Sciatic nerve (tissue), 1 donor: ENCODE measurements around the genes CSHL1 and GNA13.

DNA sequence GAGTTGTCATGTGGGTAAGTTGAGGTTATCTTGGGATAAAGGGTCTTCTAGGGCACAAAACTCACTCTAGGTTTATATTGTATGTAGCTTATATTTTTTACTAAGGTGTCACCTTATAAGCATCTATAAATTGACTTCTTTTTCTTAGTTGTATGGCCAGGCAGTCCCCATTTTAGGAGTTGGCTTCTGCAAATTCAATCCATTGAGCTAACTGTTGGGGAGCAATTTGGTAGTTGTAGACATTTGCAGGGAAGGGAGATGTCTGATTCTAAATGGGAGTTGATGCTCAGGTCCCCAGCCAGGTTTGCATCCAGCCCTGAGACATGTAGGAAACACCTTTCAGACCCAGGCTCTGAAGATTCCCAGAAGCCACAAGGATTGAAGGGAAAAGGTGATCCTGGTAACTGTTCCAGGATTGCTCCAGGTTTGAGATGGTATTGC is 8.6 kb upstream of the PSMC5 start:
- PRO-cap = no peak

- PRO-cap = no peak
Measured at GRCh38 chr17:63830517-63831201, 3.2 kb upstream of the FTSJ3 start.

GRCh38 chr17:63840376-63841018 is 2.0 kb downstream of the SMARCD2 start:
- PRO-cap = no peak

GRCh38 chr17:63911069-63911513 is at the start of gene CSHL1:
Gene CSHL1 (minus strand): TSS chr17:63911258.
- PRO-cap = no peak

GRCh38 chr17:63988495-63988982 is 9.6 kb upstream of the PRR29 start:
- PRO-cap = no peak

DNA sequence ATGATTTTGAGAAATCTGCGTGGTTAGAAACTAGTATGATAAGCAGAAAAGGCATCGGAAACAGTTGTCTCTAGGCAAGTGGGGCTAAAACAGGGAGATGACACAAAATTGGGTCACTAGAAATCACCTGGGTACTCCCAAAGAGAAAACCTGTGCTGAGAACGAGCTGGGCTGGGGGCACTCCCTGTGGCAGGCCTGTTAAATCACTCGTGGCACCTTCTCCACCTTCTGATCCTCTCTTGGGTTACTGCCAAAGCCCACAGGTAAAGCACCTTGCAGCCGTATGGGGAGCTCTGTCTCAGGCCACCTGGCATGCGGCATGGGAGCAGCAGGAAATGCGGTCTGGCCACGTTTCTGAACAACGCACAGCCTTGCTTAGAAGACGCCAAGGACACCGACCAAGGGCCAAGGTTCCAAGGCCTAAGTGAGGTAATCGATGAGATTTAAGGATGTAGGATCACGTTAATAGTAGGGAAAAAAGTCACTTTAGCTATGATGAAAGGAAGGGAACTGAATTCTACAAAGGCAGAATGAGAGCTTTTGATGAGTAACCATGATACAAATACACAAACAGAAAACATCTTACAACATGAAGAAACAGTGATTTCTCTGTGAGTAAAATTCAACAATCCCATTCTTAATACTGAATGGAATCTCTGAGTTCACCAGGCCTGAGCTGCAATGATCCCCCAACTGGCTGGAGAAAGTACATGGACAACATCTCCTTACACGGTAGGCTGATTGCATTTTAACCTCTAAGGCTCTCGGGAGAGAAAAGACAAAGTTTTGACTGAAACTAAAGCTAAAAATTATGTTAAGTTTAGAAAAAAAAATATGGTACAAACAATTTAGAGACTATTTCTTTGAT is 21.7 kb upstream of the ICAM2 start:
- PRO-cap = no peak

- PRO-cap = no peak
Measured at GRCh38 chr17:64060288-64060724, 39.9 kb upstream of the ICAM2 start.

GRCh38 chr17:64147188-64147909 is 17.4 kb upstream of the ERN1 start:
- PRO-cap = no peak

DNA sequence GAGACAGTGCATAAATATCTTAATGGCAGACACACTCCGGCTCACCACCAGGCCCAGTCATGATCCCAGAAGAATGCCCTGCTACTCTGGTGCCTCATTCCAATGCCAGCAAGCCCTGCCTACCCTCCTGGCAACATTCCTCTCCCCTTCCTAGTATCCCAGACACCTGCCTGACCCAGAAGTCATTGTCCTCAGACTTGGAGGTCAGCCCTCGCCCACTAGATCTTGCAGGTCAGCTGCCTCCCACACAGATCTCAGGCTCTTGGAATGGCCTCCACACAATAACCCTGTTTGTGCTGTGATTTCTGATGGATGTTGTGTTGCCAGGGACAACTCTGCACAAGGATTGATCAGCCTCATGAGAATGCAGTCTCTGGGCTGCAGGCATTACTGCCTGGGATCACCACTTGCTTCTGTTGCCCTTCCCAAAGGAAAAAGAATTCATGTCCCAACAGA is 1.9 kb upstream of the TEX2 start:
- PRO-cap = no peak

GRCh38 chr17:64340653-64341028 is 50.0 kb downstream of the PECAM1 start:
- PRO-cap = unidirectional peak, plus-strand start at chr17:64340802

DNA sequence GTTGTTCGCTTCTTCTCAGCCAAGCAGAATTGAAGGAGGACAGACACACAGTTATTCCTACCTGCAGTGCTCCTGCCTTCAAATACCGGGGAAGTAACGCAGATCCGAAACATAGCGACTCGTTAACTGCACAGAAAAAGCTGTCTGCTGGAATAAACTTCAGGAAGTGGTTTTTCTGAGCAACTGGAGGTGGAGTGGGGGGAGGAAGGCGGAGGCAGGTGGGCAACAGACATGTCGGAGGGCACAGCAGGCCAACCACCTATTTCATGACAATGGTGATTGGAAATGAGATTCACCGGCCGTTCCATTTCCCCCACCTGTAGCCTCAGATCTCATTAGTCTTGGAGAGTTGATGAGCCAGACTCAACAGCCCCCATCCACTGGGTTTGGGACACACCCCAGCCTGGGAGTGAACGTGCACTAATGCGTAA is 7.6 kb upstream of the PECAM1 start:
- PRO-cap = no peak

GRCh38 chr17:64507118-64507257 is 211 bp downstream of the CEP95 start:
- PRO-cap = no peak

DNA sequence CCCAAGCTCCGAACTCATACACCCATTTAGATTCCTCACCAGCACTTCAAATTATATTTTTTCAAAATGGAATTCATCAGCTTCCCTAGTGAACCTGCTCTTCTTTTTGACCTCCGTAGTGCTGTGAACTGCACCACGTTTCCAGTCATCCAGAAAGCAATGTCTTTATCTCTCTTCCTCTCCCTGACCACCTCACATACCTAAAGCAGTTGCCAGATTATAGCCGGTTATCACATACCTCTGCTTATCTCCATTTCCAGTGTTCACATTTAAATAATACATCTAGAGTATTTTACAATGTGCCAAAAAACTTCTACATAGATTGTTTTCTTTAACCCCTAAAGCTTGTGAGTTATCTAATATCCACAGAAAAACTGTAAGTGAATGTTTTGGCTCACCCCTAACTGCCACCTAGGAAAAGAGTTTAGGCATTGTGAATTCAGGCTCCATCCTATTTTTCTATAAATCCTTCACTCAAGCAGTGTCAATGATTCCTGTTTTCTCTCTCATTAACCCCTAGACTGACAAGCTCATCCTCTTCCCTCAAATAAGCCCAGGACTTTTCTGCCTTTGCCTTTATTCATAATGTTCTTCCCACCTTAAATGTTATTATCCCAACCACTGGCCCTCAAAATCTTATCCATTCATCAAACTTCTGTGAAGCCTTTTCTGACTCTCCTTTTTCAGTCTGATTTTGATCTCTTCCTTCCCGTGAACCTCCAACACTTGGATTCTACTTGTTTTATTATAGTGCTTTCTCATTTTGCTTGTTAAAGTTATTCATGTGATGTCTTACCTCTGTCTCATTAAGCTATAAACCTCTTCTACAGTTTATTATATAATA is 41.9 kb downstream of the SMURF2 start:
- PRO-cap = no peak

DNA sequence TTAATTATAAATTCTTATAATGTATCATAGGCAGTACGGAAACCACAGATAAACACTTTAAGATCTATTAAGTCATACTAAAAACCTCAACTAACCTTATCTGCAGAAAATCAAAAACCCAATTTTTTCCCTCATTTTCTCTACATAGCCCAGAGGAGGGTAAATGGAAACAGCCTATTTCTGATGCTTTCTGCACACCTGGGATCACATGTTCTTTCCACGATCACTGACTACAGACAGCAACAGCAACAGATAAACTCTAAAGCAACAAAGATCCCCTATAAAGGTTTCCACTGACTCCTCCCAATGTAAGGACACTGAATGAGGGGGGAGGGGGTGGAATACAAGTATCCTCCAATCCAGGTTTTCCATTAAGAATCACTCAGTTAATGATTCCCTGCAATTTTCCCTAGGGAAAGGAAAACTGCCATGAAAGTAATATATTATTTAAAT is 2.0 kb downstream of the SMURF2 start:
- PRO-cap = unidirectional peak, minus-strand start at position 254 of the sequence

DNA sequence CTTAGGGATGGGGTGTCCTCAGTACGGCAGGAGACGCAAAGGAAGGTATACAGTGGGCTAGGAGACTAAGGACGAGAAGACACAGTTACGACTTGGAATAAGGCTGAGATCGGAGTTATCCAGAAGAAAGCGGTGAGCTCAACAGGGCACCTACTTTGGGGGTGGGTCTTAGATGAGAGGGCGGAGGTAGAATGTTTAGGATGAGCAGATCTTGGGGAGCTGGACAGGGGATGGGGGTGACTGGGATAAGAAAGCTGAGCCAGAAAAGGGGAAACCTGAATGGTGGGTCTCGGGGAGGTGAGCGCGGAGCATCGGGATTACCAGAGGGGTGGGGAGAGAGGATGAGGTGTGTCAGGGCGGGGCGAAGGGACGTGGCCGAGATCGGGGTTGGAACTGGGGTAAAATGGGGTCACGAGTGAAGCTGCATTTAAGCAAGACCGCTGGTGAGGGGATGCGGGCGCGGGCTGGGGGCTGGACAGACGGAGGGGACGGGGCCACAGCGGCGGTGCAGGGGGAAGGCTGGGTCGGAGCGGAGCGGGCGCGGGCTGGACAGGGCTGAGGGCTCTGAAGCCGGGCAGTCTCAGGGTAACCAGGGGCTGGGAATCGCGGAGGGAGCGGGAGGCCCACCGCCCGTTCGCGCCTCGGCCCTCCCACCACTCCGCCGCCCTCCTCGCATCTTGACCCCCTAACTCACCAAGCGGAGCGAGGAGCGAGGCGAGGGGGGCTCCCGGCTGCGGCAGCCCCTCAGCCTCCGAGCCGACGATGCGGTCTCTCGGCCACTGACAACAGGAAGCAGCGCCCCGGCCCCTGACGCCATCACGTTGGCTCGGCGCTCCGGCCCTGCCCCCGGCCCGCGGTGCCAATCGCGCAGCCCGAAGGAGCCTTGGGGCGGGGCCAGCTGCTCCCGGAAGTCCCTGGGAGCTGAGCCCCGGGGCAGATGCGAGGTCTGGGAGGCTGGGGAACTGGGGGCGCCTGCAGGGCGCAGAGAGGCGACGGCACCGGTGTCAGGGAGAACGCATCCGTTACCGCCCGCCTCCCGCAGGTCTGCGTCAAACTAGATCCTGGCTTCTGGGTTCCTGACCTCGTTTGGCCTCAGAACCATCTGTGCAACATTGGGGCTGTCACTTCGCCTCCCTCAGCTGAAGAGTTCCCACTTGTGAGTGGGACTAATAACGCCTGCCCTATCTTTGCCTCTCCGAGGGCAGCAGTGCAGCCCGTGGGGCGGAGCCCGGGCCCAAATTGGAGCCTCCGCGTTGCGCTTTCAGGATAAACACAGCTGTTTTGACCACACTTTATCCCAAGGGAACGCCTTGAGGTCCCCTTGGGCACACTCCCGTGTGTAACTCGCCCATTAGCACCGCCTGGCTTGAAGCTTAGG is 82.4 kb downstream of the LRRC37A3 start:
- PRO-cap = bidirectional peak, plus-strand start at position 378 of the sequence, minus-strand start at position 303 of the sequence; bidirectional peak, plus-strand start at position 984 of the sequence, minus-strand start at position 764 of the sequence

- PRO-cap = bidirectional peak, plus-strand start at chr17:64986169, minus-strand start at chr17:64985983
Measured at GRCh38 chr17:64985548-64986328, 66.5 kb upstream of the LRRC37A3 start.

GRCh38 chr17:64998459-64998795 is 58.1 kb downstream of the GNA13 start:
- PRO-cap = no peak

- PRO-cap = no peak
Measured at GRCh38 chr17:65040374-65041196, 16.0 kb downstream of the GNA13 start.

DNA sequence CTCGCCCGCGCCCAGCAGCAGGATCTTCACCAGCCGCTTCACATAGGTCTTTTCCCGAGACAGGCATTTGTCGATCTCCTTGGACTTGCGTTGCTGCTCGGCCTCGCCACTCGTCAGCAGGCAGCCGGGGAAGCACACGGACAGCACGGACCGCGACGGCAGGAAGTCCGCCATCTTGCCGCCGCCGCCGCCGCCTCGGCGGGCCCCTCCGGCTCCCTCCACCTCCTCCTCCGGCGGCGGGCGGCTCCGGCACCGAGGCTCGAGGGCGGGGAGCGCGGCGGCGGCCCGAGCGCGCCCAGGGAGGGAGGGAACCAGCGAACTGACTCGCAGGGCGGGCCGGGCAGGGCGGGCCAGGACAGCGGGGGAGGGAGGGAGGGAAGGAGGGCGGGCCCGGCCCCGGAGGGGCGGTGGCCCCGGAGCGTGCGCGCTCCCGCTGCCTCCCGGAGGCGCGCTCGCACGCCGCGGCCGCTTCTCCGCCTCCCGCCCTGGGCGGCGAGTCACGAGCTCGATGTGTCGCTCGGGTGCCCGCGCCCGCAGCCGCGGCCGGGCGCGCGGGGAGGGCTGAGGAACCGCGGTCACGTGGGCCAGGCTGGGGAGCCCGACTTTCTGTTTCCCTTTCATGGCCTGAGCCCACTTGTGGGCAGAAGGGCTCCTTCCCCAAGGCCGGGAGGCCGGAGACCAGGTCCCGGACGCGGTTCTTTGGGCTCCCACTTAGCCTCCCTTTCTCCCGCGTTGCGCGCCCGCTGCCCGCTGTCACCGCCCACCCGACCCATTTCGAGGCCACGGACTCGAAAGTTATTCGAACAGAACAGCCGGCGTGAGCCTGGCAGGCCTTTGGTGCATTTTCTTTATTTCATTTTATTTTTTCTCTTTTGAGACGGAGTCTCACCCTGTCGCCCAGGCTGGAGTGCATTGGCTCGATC is at the start of gene GNA13:
Gene GNA13 (minus strand): TSS at position 321 of the 923 bp plus-strand sequence.
- PRO-cap = bidirectional peak, plus-strand start at position 660 of the sequence, minus-strand start at position 197 of the sequence

GRCh38 chr17:65529615-65530885 is 31.4 kb downstream of the AXIN2 start:
- PRO-cap = no peak